ENCODE measurements around a stretch of chr16.

DNA sequence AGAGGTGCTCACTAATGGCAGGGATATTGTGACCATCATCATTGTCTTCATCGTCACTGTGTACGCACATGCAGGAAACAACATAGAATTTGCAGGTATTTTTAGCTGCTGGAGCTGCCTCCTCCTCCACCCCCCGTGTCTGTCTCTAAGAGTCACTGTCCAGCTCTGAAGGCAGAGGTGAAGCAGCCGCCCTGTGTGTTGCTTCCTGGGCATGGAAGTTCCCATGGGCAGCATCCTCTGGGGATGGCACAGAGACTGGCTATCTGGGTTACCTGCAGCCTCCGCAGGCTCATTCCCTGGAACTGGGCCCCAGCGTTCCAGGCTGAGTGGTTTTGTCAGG lies 41.6 kb upstream of the MRTFB start:
- PRO-cap = no peak

- PRO-cap = no peak
Measured at GRCh38 chr16:14073262-14073743, 2.2 kb downstream of the MRTFB start.

- PRO-cap = no peak
Measured at GRCh38 chr16:14087935-14088602, 16.9 kb downstream of the MRTFB start.

GRCh38 chr16:14189524-14190107 lies 118.5 kb downstream of the MRTFB start:
- PRO-cap = no peak

GRCh38 chr16:14302206-14303143 lies 231.4 kb downstream of the MRTFB start:
- PRO-cap = bidirectional peak, plus-strand start at chr16:14302301, minus-strand start at chr16:14302100; unidirectional peak, plus-strand start at chr16:14302499

DNA sequence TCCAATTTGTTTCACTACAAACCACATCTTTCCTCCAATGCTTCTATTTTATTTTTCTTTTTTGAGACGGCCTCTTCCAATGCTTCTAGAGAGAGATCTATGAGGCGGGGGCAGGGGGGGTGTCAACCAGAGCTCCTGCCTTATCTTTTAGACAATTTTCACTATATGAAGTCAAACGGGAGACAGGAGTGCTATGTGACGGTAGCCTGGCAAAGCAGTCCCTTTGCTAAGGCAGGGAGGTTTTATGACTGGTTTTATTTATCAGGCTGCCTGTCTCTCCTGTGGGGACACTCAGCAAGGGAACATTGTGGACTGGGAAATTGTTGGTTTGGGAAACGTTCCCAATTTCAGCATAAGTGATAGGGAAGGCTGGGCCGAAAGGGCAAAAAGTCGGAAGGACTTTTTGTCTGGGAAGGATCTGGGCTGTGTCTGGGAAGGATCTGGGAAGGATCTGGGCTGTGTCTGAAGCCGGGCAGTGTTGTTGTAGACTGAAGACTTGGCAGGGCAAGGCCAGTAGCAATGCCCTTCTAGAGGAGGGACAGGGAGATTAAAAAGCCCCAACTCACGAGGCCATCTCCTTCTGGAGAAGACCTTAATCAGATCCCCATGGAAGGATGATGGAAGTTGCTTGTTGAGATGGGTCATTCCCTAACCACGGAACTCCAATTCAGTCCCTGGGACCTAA lies 211.2 kb downstream of the PARN start:
- PRO-cap = no peak

GRCh38 chr16:14487611-14488083 lies 142.4 kb downstream of the PARN start:
- PRO-cap = no peak

DNA sequence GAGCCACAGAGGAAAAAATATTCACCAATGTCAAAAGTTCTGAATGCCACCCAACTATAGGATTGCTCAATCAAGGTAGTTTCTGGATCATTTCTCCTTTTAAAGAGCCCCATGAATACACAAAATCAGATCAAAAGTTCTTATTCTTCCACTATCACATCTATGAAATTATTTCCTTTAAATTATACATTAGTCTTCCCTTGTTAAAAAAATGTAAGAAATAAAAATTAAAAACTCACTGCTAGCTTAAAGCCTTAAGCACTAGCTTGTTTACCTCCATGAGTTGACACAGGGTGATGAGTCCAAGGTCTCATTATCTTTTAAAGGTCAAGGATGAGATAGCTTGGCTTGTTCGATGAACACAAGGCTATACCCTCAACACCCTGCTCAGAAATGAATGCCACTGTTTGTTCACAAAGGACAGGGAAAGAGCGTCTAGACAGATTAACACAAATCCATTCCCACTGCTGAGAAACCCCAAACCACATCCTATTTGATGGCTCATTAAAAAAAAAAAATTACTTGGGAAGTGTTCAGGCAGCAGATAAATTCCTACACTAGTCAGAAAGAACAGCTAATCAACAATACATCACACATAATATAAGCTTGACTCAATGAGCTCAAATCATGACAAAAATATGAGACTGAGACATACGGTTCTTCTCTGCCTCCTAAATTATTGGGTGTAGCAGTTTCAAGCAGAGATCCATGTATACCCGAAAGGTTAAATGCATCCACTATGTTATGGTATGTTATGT lies 118.9 kb downstream of the PARN start:
- PRO-cap = no peak

GRCh38 chr16:14559680-14560274 lies 70.3 kb downstream of the PARN start:
- PRO-cap = no peak

DNA sequence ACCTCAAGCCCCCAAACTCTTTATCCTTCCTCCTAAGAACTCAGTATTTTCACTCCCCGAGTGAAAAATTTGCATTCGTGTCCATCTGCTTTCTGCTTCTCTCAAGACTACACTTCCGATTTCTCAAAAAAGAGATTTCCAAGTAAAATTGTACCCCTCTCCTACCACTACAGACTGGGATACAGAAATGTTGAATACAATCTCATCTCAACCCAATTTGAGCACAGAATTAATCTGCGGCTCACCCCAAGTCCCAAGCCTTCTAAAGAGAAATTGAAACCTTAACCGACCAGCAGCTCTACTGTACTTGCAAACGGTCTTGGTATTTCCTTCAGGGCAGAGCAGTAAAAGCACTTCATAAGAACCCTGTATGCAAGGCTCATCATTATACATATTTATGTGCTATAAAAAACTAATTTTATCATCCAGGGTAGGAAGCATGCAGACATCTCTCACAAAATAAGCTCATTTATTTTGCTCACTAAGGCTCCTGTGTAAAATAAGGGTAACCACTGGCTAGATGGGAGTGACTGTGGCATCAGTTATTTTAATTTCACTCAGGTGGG lies 65.2 kb downstream of the PARN start:
- PRO-cap = no peak

DNA sequence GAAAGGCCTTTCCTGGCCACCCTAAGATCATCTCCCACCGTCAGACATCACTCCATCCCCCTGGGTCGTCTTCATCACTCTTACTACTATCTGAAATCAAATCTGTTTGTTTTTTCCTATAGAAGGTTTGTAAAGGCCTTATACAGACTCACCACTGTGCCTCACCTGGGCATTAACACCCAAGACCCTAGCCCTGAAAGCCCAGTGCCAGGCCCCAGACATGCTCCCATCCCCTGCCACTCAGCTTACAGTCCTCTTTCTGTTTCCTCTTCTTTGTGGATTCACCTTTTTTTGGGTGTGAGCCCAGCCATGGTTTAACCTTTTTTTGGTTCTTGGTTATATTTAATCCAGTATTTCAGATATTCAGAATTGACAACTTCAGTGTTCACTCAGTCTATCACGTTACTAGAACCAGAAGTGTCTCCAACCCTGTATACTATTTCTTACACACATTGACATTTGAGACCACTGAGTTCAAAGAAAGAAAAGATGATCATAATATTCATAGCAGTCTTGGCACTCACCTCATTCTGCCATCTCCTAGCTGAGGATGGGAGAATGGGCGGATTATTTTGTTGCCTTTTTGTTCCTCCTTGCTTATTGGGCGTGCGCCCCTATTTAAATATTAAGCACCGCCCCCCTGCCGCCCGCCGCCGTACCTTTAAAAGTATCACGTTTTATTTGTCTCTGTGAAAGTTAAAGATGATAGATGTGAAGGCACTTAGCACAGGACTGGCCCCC lies 30.9 kb downstream of the NTAN1 start:
- PRO-cap = no peak

GRCh38 chr16:15123033-15123751 lies 29.1 kb upstream of the RRN3 start:
- PRO-cap = no peak

DNA sequence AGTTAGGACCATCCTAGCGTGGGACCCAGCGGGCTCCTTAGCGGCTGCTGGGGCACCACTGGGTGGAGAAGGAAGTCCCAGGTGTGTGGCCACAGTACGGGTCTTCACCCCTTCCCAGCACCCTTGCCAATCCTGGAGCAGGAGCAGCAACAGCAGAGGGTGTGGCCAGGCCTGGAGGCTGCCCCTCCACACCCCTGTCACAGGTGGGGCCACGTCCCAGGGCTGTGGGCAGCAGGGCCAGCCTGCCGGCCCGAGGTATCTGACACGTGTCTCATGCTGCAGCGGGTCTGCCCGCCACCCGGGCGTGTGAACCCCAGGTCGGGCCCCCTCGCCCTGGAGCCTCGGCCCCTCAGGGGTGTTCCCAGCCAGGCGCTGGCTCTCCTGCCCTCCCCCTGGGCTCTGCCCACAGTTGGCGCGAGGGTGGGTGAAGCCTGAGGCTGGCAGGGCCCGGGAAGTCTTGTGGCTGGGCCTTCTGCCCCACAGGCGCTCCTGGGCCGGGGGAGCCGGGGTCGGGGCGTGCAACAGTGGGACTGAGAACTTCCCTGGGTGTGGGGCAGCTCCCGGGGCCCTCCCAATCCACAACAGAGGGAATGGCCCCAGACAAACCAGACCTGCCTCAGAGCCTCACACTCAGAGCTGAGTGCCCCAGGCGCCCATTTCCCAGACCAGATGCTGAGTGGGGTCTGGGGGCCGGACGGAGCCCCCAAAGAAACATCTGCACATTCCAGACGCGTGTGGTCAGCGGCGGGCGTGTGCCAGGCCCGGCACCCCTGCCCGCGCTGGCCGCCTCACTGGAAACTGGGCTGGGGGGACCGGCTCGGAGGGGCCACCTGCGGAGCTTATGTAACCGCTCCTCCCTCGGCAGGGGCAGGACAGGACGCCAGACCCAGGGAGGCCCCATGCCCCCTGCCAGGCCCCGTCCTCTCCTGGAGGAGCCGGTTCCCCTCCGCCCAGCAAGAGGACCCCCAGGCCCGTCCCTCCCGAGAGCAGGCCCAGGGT lies 49.4 kb upstream of the RRN3 start:
- PRO-cap = no peak

DNA sequence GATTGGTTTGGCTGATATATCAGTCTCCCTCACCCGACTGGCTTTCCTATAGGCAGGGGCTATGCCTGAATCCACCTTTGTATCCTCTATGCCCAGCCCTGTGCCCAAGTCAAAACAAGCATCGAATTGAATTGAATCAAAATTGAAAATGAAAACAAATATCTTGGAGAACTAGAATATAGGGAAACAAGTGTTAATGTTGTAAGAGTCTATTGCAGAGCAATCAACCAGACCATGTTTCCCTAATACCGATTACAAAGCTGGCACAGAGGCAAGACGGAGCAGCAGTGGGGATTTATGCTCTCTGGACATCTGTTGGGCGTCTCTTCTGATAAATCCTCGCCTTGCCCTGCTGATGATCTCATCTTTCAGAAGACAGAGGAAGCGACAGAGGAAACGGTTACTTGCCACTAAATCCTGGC lies 112.3 kb upstream of the RRN3 start:
- PRO-cap = no peak

DNA sequence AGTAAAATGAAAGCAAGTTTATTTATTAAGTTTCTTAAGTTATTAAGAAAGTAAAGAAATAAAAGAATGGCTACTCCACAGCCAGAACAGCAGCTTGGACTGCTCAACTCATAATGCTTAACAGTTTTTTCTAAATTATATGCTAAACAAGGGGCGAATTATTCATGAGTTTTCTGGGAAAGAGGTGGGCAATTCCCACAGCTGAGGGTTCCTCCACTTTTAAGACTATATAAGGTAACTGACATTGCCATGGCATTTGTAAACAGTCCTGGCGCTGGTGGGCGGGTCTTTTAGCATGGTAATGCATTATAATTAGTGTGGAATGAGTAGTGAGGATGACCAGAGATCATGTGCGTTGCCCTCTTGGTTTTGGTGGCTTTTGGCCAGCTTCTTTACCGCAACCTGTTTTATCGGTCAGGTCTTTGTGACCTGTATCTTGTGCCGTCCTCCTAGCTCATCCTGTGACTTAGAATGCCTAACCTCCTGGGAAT lies 53.2 kb downstream of the BMERB1 start:
- PRO-cap = no peak

- PRO-cap = no peak
Measured at GRCh38 chr16:15687112-15687614, 37.1 kb downstream of the NDE1 start.

GRCh38 chr16:15702726-15703488 lies 52.9 kb downstream of the NDE1 start:
- PRO-cap = no peak

- PRO-cap = no peak
Measured at GRCh38 chr16:15732628-15733111, 82.6 kb downstream of the NDE1 start.

GRCh38 chr16:15745074-15745497 lies 95.0 kb downstream of the NDE1 start:
- PRO-cap = no peak

- PRO-cap = no peak
Measured at GRCh38 chr16:15747526-15747925, 97.5 kb downstream of the NDE1 start.